H9 (cell line): ENCODE results near the genes MAEA and NKX1-1.

DNA sequence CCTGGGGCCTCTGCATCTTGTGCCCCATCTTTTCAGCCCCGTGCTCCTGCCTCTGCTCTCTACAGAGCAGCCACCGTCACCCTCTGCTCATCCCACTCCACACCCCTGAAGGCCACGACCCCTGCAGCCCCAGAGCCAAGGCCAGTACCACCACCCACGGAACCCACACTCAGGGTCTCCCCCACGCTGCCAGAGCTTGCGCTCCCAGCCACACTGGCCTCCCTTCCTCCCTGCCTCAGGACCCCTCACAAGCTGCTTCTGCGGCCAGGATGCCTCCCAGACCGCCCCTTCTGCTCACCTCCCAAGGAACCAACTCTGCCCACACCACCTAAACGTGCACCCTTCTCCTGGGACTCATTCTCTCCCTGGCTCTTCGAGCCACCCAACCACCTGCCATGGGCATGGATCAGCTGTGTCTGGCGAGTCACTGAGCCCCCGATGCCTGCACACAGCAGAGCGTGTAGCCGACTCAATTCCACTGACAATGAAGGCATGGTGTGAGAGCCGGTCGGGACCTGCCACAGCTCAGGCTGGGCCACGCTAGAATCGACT is 25.4 kb downstream of the GAK start:
- PRO-cap = no peak

DNA sequence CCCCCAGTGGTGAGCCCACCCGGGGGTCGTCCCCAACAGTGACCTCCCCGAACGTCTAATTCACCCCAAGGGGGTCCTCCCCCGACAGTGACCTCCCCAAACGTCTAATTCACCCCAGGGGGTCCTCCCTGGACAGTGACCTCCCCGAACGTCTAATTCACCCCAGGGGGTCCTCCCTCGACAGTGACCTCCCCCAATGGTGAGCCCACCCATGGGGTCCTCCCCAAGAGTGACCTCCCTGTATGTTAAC is 6.2 kb downstream of the GAK start:
- PRO-cap = no peak

- PRO-cap = bidirectional peak, plus-strand start at chr4:985351, minus-strand start at chr4:985261
Observed at GRCh38 chr4:985052-985555, 1.7 kb upstream of the IDUA start.

GRCh38 chr4:986348-986828 is 456 bp upstream of the IDUA start:
- PRO-cap = no peak

- PRO-cap = no peak
Observed at GRCh38 chr4:992412-993207, 594 bp downstream of the SLC26A1 start.

DNA sequence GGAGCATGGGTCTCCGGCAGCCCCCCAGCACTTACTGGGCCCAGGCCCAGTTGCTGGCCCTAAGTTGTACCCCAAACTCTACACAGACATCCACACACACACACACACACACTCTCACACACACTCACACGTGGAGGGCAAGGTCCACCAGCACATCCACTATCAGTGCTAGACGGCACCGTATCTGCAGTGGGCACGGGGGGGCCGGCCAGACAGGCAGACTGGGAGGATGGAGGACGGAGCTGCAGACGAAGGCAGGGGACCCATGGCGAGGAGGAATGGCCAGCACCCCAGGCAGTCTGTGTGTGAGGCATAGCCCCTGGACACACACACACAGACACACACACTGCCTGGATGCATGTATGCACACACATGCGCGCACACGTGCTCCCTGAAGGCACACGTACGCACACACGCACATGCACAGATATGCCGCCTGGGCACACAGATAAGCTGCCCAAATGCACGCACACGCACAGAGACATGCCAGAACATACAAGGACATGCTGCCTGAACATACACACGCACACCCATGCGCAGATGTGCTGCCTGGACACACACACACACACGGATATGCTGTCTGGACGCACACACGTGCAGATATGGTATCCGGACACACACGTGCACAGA is 13.9 kb downstream of the FGFRL1 start:
- PRO-cap = no peak

DNA sequence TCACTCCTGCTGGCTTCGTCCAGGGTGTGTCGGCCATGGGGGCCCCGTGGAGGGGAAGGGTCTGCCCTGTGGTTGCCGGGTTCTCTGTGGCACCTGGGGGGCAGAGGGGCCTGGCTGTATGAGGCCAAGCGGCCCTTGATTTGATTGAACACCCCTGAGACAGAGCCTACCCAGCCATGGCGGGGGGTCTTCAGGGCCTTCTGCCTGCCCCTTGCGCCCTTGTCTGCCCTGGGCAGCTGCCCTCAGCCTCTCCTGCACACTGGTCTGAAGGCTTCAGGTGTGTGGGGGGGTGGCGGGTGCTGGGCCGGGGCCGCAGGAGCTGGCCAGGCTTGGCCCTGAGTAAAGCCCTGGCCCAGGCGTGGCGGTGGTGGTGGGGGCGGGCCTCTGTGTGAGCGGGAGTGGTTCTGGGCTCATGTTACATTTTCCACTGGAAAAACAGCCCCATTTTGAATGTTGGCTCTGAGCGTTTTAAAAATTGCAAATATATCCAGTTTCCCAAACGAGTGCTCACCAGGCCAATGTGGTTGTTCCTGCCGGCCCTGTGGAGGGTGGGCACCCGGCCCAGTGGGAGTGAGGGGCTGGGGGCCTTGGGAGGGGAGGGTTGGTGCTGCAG is 28.0 kb downstream of the FGFRL1 start:
- PRO-cap = no peak

GRCh38 chr4:1082154-1083156 is 30.9 kb downstream of the RNF212 start:
- PRO-cap = no peak

DNA sequence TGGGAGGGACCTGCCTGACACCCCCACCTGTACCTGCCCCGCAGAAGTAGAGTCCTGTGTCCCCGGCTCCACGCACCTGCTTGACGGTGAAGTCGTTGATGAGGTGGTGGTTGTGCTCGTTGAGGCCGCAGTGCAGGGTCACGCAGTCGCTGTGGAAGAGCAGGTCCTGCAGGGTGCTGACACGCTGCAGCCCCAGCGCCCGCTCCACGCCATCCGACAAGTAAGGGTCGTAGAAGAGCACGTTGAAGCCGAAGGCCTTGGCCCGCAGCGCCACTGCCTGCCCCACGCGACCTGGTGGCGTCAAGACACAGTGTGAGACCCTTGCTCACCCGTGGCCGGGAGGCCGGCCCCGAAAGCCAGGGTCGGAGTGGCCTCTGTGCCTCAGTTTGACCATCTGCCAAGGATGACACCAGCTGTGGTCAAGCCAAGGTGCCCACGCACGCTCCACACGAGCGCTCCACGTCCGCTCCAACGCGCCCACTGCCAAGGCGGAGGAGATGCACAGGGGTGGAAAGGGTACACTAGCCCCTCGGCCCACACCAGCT is 32.9 kb downstream of the CTBP1 start:
- PRO-cap = no peak

DNA sequence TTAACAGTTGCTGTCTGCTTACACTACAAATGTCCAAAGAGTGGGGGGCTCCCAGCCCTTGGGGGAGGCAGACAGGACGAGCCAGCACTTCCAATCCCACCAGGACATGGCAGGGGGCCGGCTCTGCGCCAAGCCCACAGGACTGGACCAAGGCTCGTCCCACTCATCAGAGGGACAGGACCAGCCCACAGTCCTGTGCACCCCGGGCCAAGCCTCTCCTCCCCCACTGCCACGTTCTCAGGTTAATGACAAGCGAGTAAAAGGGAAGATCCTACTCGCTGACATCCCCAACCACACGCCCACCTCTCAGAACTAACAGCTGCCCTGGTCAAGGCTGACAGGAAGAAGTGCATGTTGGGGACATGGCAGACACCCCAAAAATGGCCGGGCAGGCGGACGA is 2.1 kb downstream of the CTBP1 start:
- PRO-cap = no peak

GRCh38 chr4:1289778-1290010 is at the start of gene MAEA:
TSS of gene MAEA (plus strand) at chr4:1289891.
- PRO-cap = bidirectional peak, plus-strand start at chr4:1289894, minus-strand start at chr4:1289690

DNA sequence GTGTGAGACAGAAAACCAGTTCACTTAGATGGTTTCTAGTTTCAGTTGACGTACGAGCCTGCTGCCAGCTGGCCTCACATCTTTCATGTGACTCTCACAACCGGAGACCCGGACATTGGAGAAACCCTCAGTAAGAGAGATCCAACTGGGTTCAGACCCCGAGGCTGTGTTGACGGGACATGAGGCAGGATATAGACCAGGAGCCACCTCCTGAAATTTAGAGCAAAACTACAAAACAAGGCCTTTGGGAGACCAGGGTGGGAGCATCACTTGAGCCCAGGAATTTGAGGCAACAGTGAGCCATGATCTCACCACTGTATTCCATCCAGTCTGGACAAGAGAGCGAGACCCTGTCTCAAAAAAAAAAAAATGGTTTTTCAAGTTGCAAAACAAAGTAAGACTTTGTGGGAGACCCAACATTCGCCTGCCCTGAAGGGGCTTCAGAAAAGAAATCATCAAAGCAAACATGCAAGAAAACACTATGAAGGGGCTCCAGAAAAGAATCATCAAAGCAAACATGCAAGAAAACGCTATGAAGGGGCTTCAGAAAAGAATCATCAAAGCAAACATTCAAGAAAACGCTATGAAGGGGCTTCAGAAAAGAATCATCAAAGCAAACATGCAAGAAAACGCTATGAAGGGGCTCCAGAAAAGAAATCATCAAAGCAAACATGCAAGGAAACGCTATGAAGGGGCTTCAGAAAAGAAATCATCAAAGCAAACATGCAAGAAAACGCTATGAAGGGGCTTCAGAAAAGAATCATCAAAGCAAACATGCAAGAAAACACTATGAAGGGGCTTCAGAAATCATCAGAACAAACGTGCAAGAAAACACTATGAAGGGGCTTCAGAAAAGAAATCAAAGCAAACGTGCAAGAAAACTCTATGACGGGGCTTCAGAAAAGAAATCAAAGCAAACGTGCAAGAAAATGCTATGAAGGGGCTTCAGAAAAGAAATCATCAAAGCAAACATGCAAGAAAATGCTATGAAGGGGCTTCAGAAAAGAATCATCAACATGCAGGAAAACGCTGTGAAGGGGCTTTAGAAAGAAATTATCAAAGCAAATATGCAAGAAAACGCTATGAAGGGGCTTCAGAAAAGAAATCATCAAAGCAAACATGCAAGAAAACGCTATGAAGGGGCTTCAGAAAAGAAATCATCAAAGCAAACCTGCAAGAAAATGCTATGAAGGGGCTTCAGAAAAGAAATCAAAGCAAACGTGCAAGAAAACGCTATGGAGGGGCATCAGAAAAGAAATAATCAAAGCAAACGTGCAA is 27.2 kb upstream of the UVSSA start:
- PRO-cap = no peak

DNA sequence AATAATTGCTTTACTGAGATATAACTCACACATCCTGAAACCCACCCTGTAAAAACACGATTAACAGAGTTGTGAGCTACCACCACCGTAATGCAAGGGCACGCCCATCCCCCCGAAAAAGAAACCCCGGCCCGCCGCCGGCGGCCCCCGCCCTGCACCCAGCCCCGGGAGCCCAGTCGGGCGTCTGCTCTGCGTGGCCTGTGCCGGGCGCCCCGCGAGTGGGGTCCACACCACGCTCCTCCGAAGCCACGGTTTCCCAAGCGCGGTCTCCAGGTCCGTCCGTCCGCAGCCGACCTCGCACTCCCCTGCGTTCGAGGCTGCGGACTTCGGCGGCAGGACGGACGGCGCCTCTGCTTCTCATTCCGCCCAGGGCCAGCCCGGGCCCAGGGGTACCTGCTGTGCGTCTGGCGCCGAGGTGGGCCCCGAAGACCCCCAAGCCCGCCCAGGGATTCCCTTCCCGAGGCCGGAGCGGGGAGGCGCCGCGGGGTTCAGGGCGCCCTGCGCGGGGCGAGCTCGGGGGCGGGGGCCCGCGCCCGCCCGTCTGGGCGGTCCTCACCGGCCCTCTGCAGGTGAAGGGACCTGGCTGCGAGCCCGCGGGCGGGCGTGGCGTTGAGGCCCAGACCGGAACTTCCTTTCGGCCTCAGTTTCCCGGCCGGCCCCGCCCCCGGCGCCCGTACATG is 713 bp upstream of the UVSSA start:
- PRO-cap = bidirectional peak, plus-strand start at position 360 of the sequence, minus-strand start at position 307 of the sequence; unidirectional peak, minus-strand start at position 387 of the sequence; unidirectional peak, minus-strand start at position 543 of the sequence; bidirectional peak, plus-strand start outside the sequence, minus-strand start at position 605 of the sequence

DNA sequence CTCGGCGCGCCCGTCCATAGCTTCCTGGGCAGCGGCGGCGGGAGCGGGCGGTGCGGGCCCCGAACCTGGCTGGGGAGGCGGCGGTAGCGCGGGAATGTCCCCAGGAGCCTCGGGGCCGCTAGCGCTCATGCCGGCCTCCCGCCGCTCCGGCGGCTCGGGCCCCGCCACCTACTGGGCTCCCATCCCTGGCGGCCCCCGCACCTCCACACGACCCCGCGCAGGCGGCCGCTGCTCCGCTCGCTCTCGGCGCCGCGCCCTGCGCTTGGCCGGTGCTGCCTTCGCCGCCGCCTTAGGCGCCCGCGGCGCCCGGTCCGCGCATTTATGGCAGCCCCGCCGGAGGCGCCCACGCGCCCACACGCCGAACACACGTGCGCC is at the start of gene NKX1-1:
Gene NKX1-1, minus strand, starts transcription at position 129 of the 375 bp plus-strand sequence.
- PRO-cap = no peak

GRCh38 chr4:1794817-1795648 is 1.9 kb downstream of the FGFR3 start:
- PRO-cap = unidirectional peak, minus-strand start at chr4:1794964; unidirectional peak, minus-strand start at chr4:1795126; unidirectional peak, minus-strand start at chr4:1795240

- PRO-cap = no peak
Observed at GRCh38 chr4:1804691-1805123, 11.6 kb downstream of the FGFR3 start.

DNA sequence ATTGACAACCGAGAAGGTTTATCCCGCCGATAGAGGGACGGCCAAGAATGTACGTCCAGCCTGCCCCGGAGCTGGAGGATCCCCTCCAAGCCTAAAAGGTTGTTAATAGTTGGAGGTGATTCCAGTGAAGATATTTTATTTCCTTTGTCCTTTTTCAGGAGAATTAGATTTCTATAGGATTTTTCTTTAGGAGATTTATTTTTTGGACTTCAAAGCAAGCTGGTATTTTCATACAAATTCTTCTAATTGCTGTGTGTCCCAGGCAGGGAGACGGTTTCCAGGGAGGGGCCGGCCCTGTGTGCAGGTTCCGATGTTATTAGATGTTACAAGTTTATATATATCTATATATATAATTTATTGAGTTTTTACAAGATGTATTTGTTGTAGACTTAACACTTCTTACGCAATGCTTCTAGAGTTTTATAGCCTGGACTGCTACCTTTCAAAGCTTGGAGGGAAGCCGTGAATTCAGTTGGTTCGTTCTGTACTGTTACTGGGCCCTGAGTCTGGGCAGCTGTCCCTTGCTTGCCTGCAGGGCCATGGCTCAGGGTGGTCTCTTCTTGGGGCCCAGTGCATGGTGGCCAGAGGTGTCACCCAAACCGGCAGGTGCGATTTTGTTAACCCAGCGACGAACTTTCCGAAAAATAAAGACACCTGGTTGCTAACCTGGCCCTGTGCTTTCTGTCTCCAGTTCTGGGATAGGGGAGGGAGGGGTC is 15.3 kb downstream of the FGFR3 start:
- PRO-cap = no peak

DNA sequence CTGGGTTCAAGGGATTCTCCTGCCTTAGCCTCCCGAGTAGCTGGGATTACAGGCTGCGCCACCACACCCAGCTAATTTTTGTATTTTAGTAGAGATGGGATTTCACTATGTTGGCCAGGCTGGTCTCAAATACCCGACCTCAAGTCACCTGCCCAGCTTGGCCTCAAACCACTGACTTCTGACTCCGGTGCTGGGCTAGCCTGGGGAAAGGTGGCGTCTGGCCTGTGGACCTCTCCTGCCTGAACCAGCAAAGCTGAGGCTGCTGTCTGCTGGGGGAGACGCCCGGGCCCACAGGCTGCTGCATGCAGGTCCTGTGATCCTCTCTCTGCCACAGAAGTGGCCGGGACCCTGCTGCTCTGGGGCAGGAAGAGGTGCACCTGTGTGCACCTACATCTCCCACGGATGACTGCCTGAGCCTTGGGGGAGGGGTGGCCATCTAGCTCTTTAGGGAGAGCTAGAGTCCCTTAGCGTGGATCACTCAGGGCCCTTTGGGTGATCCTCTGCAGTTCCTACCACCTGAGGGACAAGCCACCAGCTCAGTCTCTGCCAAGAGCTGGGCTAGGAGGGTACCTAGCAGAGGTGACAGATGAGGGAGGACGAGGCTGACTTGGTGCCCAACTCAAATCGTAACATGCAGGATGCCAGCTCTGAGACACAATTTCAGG is 22.7 kb downstream of the LETM1 start:
- PRO-cap = no peak

GRCh38 chr4:1855154-1855841 is 658 bp downstream of the LETM1 start:
- PRO-cap = bidirectional peak, plus-strand start at chr4:1855416, minus-strand start at chr4:1855374

DNA sequence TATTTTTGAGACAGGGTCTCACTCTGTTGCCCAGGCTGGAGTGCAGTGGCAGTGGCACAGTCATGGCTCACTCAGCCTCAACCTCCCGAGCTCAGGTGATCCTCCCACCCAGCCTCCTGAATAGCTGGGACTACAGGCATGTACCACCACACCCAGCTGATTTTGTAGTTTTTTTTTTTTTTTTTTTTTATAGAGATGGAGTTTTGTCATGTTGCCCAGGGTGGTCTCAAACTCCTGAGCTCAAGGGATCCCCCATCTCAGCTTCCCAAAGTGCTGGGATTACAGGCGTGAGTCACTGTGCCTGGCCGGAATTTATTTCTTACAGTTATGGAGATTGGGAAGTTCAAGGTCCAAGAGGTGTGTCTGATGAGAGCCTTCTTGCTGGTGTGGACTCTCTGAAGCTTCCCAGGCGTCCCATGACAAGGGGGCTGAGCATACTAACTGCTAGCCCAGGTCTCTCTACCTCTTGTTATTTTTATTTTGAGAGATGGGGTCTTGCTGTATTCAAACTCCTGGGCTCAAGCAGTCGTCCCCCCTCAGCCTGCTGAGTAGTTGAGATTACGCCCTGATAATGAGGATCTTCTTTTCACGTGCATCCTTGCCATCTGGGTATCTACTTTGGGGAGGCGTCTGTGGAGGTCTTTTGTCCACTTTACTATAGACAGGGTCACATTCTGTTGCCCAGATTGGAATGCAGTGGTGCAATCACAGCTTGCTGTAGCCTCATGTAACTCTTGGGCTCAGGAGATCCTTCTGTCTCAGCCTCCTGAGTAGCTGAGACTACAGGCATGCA is 2.9 kb upstream of the NSD2 start:
- PRO-cap = no peak